Foreskin keratinocyte (primary cell): ENCODE results near the genes SLC9A3 and SLC12A7.

GRCh38 chr5:90876-91802, 829 bp upstream of the PLEKHG4B start:
- RAMPAGE, total RNA = no peak

GRCh38 chr5:206850-207731, 10.9 kb downstream of the CCDC127 start:
- RAMPAGE, total RNA = no peak

DNA sequence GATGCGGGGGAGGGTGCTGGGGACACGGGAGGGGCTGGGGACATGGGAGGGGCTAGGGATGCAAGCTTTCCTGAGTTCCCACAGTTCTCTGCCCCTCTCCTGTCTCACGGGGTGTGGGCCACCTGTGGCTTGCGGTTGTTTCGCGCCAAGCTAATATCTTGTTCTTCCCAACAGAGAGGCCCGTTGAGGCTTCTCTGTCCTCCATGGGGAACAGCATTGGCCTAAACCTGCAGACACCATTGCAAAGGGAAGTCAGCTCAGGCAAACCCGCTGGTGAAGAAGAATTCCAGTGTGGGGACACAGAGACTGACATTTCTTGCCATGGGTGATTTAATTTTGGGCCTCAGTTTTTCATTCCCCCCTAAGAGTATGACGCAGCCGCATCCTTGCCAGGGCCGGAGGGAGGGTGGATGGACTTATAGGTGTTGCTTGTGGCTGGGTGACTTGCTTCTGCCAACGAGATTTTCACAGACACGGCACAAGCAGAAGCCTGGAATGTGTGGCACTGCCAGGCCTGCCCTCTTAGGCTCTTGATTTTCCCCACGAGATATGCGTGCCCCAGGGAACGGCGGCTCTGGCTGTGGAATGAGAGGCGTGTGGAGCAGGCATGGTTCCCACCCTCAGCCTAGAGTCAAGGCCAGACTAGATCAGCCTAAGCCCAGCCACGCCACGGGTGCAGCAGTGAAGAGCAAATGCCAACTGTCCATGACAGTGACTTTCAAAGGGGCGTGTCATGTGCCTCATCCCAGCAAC, 7.6 kb downstream of the PDCD6 start:
- RAMPAGE, total RNA = no peak

DNA sequence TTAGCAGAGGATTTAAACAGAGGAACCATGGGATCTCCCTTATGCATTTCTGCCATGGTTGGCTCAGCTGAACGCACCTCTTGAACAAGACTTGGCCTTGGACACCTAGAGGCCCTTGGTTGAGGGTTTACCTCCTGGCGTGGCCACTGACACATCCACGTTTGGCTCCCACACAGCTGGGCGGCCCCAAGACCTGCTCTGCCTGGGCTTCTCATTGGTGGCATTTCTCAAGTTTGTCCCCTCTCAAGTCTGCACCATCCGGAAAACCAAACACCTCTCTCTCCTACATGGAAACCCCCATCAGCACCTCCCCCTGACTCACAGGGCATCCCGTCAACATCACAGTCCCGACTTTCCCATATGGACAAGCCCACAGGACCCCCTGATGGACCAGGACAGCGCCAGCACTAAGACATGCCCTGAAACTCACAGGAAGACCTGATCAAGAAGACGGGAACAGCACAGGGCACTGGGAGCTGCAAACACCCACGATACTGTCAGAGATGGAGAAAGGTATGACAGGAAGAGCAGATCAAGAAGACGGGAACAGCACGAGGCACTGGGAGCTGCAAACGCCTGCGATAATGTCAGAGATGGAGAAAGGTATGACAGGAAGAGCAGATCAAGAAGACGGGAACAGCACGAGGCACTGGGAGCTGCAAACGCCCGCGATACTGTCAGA, 21.5 kb downstream of the PDCD6 start:
- RAMPAGE, total RNA = no peak

DNA sequence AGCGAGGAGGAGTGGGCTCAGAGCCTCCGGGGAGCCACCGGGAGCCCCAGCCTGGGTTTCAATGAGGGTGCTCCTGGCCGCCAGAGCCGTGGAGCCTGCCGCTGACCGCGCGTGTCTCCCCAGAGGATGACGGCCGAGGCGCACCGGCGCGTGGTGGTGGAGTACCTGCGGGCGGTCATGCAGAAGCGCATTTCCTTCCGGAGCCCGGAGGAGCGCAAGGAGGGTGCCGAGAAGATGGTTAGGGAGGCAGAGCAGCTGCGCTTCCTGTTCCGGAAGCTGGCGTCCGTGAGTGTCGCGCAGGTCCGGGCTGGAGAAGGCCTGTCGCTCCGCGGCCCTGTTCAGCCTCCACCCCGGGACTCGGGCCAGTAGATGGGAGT, 22.0 kb downstream of the EXOC3 start:
- RAMPAGE, total RNA = no peak

- RAMPAGE, total RNA = no peak
Observed at GRCh38 chr5:475795-476486, 33.0 kb downstream of the EXOC3 start.

- RAMPAGE, total RNA = no peak
Observed at GRCh38 chr5:524318-524729, at the start of gene SLC9A3. Gene SLC9A3, minus strand, starts transcription at chr5:524449.

GRCh38 chr5:622862-623270, 10.7 kb downstream of the CEP72 start:
- RAMPAGE, total RNA = no peak

DNA sequence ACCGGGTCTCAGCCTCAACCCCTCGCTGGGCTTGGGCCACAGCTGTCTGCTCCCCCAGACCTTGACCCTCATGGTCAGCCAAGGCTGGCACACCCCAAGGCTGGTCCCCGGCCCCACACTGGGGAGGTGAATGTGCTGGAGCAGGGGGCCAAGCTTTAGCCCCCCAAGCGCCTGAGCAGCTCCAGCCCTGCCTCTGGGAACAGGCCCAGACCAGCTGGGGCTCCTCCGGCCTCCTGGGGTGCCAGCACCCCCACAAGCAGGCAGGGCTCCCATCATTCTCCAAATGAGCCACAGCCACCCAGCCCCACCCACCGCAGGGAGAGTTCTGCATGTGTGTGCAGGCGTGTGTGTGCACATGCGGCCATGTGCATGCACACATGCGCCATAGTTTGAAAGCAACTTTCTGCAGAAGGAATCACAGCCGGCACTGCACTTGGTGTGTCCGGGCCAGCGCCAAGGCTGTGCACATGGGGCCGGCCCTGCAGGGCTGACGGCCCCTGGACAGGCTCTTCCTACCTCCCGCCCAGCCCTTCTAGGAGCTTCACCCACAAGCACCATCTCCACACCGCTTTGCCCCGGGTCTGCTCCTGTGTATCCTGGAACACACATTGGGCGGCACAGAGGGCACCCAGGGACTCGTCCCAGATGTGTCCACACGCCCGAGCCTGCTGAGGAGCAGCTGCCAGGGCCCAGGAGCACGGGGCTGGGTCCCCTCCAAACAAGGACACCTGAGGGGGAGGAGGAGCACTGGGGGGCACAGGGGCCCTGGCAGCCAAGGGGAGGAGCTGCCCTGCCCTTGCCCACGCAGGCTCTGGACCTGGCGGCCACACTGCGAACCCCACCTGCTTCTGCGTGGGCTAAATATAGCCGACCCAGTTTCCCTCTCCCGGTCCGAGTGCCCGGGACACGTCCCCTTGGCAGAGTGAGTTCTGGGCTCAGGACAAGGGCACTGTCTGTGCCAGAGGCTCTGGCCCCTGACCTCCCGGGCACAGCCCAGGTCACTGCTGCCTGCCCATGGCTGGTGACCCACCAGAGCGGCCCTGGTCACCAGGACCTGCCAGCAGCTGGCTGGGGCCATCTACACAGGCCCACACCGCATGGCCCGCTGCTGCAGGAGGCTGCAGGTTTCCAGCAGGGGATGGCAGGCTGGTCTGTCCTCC, 19.2 kb downstream of the TPPP start:
- RAMPAGE, total RNA = no peak

DNA sequence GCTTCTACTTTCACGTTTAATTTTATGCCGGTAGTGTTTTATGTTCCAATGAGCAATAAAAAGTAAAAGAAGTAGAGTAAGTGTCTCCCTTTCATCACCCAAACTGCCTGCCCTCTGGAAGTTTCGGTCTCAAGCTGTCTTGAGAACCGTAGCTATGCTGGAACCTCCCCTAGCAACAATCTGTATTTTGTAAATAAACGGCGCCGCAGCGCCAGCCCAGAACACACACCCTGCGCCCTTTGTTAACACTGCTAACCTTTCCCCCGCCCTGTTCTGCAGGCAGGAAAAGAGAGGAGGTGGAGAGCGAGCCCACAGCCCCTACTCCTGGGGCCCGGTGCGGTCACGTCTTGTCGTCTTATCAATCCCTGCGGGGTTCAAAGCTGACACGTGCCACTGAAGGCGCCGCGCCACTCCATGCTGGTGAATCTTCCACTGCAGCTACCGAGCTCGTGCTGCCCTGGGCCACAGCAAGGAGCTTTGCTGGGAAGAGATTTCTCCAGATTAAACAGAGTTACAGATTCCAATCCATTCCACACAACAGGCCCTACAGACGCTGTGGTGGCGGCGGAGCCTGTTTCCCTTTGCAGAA, 25.4 kb downstream of the ZDHHC11B start:
- RAMPAGE, total RNA = no peak

DNA sequence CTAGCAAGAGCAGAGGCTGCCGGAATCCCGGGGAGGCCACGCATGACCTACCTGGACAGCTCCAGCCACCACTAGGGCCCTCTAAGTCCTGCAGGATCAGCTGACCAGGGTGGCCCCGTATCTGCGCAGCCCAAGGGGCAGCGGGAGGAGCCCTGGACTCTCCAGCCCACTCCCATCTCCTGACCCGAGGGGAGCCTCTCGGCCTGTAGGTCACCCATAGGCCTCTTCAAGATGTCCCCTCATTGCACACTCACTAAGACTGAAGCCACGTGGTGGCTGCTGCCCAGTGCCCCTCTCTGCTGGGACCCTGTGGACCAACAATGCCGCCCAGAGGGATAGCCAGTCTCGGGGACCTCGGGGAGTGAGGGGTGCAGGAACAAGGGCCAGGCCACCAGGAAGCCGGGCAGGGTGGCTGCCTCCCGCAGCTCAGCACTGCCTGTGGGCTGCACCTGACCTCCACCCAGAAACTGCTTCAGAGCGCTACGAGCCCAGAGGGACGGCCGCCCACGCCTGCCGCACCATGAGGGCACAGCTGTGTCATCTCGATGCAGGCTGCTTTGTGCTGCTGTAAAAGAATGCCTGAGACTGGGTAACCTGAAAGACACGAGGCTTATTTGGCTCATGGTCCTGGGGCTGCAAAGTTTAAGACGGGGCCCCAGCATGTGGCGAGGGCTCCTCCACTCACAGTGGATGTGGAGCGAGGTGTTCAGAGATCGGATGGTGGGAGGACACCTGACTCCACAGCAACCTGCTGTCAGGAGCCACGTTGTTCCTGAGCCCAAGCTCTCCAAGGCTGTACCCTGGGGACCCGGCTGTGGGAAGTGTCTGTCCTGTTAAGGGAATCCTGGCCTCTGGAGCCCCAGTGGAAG, 11.5 kb upstream of the ZDHHC11 start:
- RAMPAGE, total RNA = no peak

GRCh38 chr5:891051-892148, 1.2 kb downstream of the BRD9 start:
- RAMPAGE, total RNA = no peak

GRCh38 chr5:960019-960500, 48.5 kb upstream of the NKD2 start:
- RAMPAGE, total RNA = no peak

DNA sequence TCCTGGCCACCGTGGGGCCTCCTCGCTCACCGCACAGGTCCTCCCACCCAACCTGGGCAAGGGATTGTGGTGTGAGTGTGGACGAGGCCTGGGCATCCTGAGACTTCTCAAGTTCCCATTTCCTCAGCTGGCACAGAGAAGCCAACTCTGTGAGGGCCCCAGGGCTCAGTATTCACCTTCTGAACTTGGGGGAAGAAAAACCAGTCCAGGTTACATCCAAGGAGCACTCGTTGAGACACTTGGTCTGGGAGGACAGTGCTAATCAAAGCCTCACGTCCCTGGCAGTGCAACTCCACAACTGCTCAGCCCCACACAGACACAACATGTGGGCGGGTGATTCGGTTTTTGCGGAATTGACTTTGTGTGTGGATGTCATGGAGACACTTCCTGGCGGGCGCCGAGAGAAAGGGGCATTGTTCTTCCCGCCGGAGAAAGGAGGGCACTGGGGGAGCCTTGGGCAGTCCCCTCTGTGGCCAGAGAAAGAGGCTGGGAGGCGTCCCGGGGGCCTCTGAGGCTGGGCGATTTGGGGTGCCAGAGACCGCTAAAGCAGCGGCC, 28.5 kb upstream of the NKD2 start:
- RAMPAGE, total RNA = no peak

- RAMPAGE, total RNA = no peak
Observed at GRCh38 chr5:1045030-1045899, 36.7 kb downstream of the NKD2 start.

- RAMPAGE, total RNA = no peak
Observed at GRCh38 chr5:1106896-1107539, 4.8 kb downstream of the SLC12A7 start.

GRCh38 chr5:1108082-1109217, 3.4 kb downstream of the SLC12A7 start:
- RAMPAGE, total RNA = no peak

DNA sequence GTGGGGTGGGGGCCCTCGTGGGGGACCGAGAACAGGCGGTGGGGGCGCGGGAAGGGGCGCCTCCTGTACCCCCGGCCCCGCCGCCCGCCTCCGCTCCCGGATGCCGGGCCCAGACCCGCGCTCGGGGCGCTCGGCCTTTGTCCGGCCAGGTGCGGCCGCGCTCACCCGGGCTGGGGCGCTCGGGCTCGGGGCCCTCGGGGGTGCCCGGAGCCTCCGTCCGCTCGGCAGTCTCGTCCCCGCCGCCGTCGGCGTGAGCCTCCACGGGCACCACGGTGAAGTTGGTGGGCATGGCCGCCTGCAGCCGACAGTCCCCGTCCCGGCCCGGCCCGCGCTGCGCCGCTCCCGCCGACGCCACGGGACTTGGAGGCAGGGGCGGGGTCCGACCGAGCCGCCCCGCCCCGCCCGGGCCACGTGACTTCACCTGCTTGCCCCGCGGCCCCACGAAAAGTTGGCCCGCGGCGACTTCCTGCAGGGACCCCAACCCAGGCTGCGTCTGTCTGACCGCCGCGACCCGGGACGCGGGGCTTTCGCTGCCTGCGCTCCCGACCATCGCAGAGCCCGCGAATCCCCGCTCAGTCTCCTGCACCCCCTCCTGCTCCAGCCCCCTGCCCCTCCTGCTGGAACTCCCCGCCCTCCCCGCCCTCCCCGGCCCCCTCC, at the start of gene SLC12A7:
Gene SLC12A7 (minus strand): TSS at position 361 of the 657 bp plus-strand sequence.
- RAMPAGE, total RNA = no peak

DNA sequence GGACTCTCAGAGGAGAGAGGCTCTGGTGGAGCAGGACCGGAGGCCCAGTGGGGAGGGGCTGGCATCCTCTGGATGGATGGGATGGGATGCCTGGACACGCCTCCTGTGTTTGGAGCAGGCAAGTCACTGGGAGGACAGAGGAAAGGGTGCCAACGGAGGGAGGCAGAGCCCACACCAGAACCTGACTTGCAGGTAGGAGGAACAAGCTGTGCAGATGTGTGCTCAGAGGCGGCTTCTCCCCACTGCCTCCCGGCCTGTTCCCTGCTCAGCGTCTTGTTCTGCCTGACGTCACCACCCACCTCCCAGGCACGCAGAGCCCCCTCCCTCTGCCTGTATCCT, 45.7 kb downstream of the SLC6A3 start:
- RAMPAGE, total RNA = no peak

DNA sequence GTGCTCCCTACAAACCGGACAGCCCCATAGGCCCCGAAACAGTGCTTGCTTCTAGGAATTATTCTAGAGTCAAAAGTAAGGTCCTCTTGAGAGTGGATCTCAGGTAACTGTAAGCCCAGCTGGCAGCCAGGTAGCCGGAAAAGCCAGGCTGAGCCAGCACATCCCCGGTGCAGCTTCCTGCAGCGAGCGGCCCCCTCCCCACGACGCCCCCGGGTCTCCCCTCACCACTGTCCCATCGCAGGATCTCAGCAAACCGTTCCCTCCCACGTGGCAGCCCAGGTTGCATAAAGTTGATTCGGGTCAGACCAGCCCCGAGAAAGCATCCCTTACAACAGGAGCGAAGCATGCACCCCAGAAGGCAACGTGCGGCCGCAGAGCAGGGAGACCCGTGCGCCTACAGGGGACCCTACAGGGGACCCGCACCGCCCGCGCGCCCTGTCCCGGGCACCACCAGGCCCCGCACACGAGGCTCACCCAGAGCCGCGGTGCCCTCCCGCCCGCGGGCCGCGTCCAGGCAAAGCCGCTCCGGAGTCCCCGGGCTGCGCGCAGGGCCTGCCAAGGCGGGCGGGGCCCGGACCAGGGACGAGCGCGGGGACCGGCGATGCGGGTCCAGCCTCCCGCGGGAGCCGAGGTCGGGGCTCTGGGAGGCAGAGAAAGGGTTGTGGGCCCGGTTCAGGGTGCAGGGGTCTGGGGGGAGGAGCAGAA, 880 bp downstream of the LPCAT1 start:
- RAMPAGE, total RNA = no peak